ENCODE data around the genes C13orf46 and UPF3A.

DNA sequence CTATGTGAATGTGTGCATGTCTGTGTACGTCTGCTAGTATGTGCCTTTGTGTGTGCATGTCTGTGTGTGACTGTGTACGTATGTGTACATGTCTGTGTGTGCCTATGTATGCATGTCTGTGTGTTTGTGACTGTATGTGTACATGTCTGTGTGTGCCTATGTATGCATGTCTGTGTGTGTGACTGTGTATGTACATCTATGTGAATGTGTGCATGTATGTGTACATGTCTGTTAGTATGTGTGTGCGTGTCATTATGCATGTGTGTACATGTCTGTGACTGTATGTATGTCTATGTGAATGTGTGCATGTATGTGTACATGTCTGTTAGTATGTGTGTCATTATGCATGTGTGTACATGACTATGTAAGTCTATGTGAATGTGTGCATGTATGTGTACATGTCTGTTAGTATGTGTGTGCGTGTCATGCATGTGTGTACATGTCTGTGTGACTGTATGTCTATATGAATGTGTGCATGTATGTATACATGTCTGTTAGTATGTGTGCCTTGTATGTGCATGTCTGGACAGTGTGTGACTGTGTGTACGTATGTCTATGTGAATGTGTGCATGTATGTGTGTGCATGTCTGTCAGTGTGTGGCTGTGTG, 5.3 kb downstream of the GAS6 start:
- PRO-cap = no peak
- RAMPAGE, long total RNA = no peak
- RRBS = no CpG with 5 or more reads among the region's 5 CpGs

GRCh38 chr13:113883256-113883792, 19.4 kb upstream of the GAS6 start:
- PRO-cap = no peak
- RAMPAGE, long total RNA = no peak
- RRBS = no CpG with 5 or more reads among the region's 55 CpGs

DNA sequence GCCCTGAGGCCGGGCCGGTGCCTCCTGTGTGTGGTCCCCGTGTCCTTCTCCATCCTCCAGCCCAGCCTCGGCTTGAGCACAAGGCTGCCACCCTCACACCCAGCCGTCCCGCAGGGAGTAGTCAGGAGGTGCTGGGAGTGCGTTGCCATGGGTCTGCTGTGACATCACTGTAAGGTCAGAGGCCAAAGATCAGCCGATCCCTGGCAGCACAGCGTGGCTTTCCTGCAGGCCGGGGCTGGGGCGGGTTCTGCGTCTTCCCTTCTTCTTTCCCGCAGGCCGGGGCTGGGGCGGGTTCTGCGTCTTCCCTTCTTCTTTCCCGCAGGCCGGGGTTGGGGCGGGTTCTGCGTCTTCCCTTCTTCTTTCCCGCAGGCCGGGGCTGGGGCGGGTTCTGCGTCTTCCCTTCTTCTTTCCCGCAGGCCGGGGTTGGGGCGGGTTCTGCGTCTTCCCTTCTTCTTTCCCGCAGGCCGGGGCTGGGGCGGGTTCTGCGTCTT, at the start of gene C13orf46:
TSS of gene C13orf46 (minus strand) at position 132 of the 491 bp plus-strand sequence.
- PRO-cap = no peak
- RAMPAGE, long total RNA = no peak
- RRBS = no CpG with 5 or more reads among the region's 32 CpGs

- PRO-cap = no peak
- RAMPAGE, long total RNA = no peak
- RRBS = 95% methylated on average over 4 of the region's 43 CpGs
These were observed 50.7 kb upstream of the C13orf46 start for GRCh38 chr13:114024379-114025112.

- PRO-cap = no peak
- RAMPAGE, long total RNA = no peak
- RRBS = 0% methylated on average over 3 of the region's 53 CpGs
These were observed 1.4 kb downstream of the RASA3 start for GRCh38 chr13:114130624-114131749.

- PRO-cap = no peak
- RAMPAGE, long total RNA = no peak
- RRBS = no CpG with 5 or more reads among the region's 37 CpGs
These were observed 10.3 kb upstream of the RASA3 start for GRCh38 chr13:114142350-114143566.

DNA sequence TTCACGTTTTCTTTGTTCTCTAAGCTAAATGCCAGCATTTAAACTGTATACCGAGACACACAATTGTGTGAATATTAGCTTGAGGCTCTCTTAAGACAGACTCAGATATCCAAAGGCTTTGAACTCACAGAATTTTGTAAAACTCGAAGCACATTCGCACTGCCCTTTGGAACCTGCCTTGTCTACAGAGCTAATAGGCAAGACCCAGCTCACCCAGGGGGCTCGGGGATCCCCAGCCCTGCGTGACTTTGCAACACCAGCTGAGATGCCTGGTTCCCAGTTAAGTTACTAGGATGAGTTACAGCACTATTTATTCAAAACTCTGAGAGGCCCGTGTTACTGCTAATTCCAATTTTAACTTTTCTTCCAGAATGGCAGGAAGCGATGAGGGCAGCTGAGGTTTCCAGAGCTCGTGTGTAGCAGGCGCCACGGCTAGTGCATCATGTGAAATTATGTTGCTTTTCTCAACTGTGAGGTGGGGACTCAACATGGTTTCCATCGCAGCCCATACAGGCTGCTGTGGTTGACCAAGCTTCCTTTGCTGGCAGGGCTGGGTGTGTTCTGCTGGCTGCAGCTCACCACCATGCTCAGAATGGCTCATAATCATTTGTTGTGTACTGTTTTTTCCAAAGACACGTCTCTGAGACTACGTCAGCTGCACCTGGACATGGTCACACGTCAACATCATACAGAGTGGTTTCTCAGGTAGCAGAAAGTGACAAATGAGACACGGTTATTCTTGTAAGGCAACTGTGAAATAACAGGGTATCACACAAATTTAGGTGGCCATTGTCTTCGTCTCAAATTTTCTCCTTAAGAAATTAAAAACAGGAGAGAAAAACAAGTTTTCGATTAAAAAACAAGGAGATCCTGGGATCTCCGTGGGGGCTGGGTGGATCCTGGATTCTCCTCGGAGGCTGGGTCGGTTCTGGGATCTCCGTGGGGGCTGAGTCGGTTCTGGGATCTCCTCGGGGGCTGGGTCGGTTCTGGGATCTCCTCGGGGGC, 16.0 kb upstream of the RASA3 start:
- PRO-cap = no peak
- RAMPAGE, long total RNA = no peak
- RRBS = no CpG with 5 or more reads among the region's 26 CpGs

- PRO-cap = no peak
- RAMPAGE, long total RNA = no peak
- RRBS = no CpG with 5 or more reads among the region's 17 CpGs
These were observed 17.1 kb downstream of the CFAP97D2 start for GRCh38 chr13:114196081-114196688.

- PRO-cap = bidirectional peak, plus-strand start at chr13:114281601, minus-strand start at chr13:114281507
- RAMPAGE, long total RNA = start-site peak on the plus strand at chr13:114281583-114281642, 57 and 80 reads in 2 replicates
- RRBS = under 1% methylated on average over 23 of the region's 67 CpGs
These were observed at the start of gene UPF3A for GRCh38 chr13:114281096-114281710. UPF3A (plus strand) TSS chr13:114281601.

DNA sequence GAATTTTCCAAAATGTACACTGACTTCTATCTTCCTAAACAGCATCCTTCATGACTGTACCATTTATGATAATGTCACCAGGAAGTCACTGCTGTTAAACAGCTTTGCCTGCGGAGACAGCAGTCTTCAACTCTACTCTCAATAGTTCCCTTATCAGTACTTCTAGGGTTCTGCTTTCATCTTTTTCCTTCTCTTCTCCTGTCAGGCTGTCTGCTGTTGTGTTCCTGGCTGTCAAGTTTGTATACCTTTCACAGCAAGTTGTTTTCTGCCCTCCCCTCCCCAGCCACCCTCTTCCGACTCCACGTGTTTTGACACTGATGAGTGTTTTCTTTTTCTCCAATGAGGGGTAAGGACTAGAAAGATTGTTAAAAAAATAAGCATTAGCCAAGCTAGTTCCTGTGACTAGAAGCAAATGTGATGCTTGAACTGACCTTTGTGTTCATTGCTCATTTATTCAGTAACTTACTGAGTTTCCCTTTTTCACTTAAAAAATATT, 2.2 kb downstream of the UPF3A start:
- PRO-cap = no peak
- RAMPAGE, long total RNA = no peak
- RRBS = no CpG with 5 or more reads among the region's 3 CpGs

DNA sequence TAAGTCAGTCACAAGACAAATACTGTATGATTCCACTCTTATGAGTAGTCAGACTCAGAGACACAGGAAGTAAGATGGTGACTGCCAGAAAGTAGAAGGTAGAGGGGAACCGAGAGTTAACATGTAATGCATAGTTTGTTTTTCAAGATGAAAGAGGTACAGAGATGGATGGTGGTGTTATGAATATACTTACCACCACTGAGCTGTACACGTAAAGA, 1.2 kb upstream of the CHAMP1 start:
- PRO-cap = no peak
- RAMPAGE, long total RNA = no peak
- RRBS = no CpG with 5 or more reads among the region's 2 CpGs

All from lung (tissue), 4 donors.